Cardiac muscle cell (in vitro differentiated cells and primary cell): ENCODE results near the genes FREM3 and POU4F2.

- RAMPAGE, long total RNA, result no peak
- RRBS, result no CpG with 5 or more reads among the region's 3 CpGs
Measured at GRCh38 chr4:142568053-142568576, 278.0 kb downstream of the INPP4B start.

DNA sequence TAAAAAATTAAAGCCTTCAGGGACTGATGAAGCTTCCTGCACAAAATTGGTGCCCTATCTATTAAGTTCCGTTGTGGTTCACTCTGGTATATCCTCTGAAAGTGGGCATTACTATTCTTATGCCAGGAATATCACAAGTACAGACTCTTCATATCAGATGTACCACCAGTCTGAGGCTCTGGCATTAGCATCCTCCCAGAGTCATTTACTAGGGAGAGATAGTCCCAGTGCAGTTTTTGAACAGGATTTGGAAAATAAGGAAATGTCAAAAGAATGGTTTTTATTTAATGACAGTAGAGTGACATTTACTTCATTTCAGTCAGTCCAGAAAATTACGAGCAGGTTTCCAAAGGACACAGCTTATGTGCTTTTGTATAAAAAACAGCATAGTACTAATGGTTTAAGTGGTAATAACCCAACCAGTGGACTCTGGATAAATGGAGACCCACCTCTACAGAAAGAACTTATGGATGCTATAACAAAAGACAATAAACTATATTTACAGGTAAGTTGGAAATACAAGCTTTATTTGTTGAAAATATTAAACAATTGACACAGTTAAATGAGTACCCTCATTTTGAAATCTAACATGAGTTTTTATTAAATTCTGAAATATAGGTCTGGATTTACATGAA lies 29.8 kb downstream of the USP38 start:
- RAMPAGE, long total RNA, result no peak
- RRBS, result no CpG with 5 or more reads among the region's 2 CpGs

DNA sequence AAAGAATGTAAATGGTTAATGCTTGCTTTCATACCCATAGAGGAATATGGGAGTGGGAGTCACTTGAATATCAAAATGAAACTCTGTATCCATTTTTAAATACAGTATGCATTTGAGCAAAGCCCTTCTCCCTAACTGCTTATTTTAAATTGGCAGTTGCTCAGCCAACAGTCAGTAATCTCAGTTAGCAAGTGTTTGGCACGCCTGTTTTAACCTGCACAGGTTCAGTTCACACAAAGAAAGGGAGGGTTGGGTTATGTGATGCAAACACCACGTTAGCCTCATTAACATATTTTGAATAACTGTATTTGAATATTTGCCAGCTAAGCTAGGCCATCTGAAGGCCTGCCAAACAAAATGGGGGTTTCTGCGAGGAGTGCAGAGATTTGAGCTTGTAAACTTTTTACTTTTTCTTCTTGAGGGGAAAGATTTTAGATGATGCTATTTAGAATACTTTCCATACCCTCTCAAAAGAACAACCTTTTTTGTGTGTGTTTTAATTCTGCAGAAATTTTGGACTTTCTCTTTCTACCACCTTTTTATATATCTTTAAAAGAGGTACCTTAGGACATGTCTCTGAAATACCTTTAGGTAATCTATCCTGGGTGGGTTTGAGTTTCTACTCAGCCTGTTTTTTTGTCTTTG lies 19.9 kb downstream of the GAB1 start:
- RAMPAGE, long total RNA, result no peak
- RRBS, result no CpG with 5 or more reads among the region's 3 CpGs

DNA sequence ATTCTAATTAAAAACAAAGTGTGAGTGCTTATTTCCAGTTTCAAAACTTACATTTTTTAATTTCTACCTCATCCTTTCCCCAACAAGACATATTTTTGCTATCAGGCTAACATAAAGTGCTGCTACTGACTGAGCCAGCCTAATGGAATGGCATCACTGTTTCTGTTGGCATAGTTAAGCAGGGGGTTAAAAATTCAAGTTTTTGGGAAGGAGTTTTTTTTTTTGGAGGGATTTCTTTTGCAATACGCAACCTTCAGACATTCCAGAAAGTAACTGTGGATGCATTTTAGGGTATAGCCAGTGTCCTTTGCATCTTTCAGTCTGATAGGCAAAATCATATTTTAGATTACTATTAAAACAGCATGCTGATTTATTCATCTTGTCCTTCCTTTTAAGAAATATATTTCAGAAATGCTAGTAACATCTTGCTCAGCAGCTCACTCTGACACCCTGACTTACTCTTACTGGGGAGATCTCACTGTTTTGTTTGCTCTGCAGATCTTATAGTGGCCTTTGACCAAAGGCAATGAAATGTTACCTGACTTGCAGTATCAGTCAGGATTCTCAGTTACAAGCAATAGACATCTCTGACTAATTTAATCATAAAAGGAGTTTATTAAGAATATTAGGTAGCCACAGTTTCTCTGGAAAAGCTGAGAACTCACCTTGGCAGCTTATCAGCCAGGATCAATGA lies 24.4 kb downstream of the GAB1 start:
- RAMPAGE, long total RNA, result no peak
- RRBS, result no CpG with 5 or more reads among the region's 1 CpG

DNA sequence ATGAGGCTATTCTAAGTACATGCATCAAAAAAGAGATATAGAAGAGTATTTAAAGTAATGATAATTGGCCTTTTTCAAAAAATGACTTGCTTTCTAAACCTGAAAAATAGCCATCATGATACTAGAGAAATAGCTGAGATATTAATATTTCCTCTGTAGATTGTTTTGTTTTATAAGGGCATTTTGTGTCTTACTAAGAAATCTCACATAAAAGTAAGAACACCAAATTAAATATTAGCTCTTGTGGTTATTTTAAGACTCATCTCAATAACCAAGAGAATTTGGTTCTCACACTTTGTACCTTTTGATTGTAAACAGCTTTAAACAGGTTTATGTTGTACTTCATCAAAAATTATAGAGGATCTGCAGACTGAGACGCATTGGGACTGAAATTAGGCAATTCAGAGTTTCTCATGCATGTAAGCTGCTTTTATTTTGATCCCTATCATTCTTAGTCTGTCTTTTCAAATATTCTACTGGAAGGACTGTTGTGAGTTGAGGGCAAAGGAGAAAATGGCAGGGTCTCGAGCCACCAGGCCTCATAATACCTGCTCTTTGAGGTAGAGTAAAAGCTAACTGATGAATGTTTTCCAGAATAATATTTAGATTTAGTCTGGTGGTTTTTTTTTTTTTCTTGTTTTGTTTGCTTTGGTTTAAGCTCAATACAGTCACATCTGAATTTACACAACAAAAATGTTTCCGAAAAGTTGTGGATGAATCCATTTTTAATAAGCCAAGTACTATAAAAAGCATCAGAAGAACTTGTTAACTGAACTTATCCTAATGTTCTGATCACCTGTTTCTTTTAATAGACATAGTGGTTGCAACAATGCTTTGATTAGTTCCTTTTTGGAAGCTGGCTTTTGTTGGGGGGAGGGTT lies 40.0 kb downstream of the GAB1 start:
- RAMPAGE, long total RNA, result no peak
- RRBS, result no CpG with 5 or more reads among the region's 3 CpGs

DNA sequence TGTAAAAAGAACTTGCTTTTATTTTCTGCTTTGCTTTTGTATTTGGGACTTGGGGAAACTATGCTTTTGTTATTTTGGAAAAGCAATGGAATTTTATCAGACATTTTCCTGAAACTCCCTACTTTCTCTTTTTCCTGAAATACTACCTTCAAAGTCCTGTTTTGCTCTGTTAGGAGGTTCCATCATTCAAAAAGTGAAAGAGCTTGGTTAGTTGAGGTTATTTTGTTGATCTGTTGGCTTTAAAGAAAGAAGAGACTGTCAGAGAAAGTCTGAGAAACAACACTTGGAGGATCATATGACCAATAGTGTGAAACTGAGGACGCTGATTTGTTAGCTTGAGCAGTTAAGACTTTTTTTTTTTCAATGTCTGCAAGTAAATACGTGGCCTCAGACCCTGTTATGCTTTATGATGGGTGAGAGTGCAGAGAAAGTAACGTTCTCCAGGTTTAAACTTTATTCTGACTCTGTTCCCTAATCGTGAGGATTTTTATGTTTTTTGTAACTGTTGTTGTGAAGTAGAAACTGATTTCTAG lies 45.8 kb downstream of the GAB1 start:
- RAMPAGE, long total RNA, result no peak
- RRBS, result no CpG with 5 or more reads among the region's 4 CpGs

DNA sequence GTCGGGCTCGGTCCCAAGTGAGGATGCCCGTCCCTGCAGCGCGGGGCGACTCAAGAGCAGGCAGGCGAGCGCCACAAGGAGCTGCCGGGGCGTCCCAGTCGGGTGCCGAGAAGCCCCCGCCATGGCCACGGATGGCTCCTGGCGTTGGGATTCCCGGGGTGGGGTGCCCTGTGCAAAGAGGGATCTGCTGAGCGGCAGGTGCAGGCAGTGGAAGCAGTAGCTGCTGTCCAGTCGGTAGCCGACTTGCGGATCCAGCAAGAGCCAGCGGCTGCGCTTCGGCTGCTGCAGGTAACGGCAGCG lies at the start of gene FREM3:
Gene FREM3, minus strand, starts transcription at position 123 of the 300 bp plus-strand sequence.
- RAMPAGE, long total RNA, result no peak
- RRBS, result 2% methylated on average over 13 of the region's 25 CpGs

- RAMPAGE, long total RNA, result no peak
- RRBS, result 2% methylated on average over 19 of the region's 68 CpGs
Measured at GRCh38 chr4:145179089-145180094, 997 bp downstream of the OTUD4 start.

DNA sequence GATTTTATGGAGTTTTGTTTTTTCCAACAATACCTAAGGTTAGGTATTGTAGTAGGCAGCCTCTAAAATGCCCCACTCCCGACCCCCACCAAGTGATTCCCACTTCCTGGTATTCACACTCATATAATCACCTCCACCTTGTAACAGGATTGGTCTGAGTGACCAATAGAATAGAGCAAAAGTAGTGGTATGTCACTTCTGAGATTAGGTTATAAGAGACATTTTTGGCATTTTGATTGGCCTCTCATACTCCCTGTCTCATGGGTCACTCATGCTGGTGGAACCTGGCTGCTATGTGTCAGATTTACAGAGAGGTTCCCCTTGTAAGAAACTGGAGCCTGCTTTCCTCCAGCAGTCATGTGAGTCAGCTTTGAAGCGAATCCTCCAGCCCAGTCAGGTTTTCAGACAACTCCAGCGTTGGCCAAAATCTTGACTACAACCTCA lies 2.6 kb upstream of the OTUD4 start:
- RAMPAGE, long total RNA, result no peak
- RRBS, result no CpG with 5 or more reads among the region's 3 CpGs

DNA sequence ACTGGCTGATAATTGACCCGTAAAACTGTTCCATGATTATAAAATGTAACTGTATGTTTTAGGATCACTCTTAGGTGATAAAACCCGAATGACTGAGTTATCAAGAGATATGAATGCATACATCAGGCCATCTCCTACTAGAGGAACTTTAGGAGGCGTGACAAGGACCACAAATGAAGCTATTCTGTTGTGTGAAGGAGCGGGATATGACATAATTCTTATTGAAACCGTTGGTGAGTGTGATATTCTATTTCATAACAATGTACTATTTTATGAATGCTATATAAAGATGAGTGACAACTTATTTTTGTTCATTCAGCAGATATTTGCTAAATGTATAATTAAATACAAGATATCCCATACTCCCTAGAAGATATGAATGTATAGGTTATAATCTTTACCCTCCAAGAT lies 26.7 kb downstream of the MMAA start:
- RAMPAGE, long total RNA, result no peak
- RRBS, result no CpG with 5 or more reads among the region's 5 CpGs

DNA sequence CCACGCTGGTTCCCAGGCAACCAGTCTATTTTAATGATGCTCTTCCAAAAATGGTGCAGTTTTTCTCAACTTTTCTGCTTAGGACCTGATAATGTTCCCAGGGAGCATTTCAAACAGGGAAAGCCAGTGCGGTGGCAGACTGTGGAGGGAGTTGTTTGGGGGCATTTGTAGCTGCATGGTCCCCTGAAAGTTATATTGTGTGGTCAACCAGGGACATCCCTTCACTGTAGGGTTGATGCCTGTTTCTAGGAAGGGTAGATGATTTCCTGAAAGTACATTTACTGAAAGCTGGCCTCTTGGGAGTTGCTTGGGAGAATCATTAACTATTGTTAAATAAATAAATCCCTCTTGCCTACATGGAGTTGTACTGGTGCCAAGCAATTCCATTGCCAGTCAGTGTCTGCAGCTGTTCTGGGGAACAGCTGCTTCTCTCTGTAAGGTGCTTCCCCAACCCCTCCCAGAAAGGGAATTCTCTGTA lies 51.0 kb downstream of the C4orf51 start:
- RAMPAGE, long total RNA, result no peak
- RRBS, result no CpG with 5 or more reads among the region's 2 CpGs

GRCh38 chr4:145782553-145783100 lies 102.7 kb downstream of the C4orf51 start:
- RAMPAGE, long total RNA, result no peak
- RRBS, result no CpG with 5 or more reads among the region's 4 CpGs

DNA sequence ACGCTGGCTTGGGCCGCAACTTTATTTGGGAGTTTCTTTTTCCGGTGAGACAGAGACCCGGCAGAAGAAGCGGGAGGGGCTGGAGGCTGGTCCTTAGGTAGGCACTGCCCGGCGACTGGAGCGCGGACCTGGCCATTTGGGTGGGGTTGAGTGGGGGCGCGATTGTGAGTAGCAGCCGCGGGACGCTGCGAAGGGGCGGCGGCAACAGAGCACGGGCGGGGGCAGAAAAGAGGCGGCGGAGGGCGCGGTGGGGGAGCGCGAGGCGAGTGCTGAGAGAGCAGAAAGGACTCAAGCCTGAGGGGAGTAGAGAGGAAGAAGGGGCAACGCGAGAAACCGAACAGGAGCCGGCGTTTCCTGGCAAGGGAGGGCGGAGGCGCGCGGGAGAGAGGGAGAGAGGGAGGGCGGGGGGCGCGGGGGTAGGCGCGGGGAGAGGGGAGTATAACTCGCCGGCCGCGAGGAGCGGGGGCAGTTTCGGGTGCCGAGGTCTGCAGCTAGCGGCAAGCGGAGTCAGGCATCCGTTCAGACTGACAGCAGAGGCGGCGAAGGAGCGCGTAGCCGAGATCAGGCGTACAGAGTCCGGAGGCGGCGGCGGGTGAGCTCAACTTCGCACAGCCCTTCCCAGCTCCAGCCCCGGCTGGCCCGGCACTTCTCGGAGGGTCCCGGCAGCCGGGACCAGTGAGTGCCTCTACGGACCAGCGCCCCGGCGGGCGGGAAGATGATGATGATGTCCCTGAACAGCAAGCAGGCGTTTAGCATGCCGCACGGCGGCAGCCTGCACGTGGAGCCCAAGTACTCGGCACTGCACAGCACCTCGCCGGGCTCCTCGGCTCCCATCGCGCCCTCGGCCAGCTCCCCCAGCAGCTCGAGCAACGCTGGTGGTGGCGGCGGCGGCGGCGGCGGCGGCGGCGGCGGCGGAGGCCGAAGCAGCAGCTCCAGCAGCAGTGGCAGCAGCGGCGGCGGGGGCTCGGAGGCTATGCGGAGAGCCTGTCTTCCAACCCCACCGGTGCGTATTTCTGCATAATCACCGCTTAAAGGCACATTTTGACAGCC lies at the start of gene POU4F2:
Gene POU4F2, plus strand, starts transcription at position 468 of the 1,050 bp plus-strand sequence.
- RAMPAGE, long total RNA, result no peak
- RRBS, result 4% methylated on average over 28 of the region's 105 CpGs

DNA sequence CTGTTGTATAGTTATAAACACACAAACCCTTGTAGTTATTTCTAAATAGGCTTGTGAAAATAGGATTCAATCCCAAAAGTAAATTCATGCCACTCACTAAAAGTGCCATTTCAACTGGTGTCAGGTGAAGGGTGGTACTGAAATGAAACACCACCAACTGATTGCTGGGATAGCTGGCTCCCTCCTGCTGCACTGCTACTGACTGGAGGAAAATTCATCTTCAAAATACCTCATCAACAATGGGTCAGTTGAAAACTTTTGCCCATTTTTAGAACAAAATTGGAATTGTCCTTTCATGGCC lies 71.9 kb upstream of the EDNRA start:
- RAMPAGE, long total RNA, result no peak

GRCh38 chr4:147479951-147480279 lies 982 bp upstream of the EDNRA start:
- RAMPAGE, long total RNA, result no peak
- RRBS, result no CpG with 5 or more reads among the region's 6 CpGs

GRCh38 chr4:147481227-147482207 lies 620 bp downstream of the EDNRA start:
- RAMPAGE, long total RNA, result no peak
- RRBS, result no CpG with 5 or more reads among the region's 57 CpGs

GRCh38 chr4:147528726-147529314 lies 47.9 kb downstream of the EDNRA start:
- RAMPAGE, long total RNA, result no peak
- RRBS, result no CpG with 5 or more reads among the region's 7 CpGs

GRCh38 chr4:147539577-147539972 lies 58.7 kb downstream of the EDNRA start:
- RAMPAGE, long total RNA, result no peak
- RRBS, result no CpG with 5 or more reads among the region's 7 CpGs

DNA sequence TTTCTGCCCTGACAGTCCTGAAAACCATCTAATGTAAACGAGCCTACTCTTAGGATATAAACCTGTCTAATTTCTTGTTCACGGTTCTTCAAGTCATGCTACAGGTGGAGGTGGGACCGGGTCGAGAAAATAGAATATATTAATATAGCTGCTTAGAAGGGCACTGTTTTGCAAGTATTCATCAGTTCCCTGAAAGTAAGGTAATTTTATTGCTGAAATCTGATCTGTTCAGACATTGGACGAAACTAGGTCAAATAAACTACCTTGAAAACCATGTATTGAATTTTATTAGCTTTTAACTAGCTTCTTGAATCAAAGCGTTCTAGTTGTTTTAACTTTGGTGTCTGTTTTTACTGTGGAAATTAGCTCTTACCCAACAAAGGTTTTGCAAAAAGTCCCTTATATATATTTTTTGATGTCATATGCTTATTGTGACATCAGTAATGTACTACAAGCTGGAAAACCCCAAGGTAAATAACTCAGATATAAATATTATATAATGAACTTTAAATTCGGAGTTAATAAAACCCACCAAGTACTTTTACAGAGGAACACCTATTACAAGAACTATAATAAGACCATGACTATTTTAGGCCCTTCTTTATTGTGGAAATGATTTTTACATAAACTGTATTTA lies 1.1 kb downstream of the TMEM184C start:
- RAMPAGE, long total RNA, result no peak
- RRBS, result no CpG with 5 or more reads among the region's 7 CpGs

DNA sequence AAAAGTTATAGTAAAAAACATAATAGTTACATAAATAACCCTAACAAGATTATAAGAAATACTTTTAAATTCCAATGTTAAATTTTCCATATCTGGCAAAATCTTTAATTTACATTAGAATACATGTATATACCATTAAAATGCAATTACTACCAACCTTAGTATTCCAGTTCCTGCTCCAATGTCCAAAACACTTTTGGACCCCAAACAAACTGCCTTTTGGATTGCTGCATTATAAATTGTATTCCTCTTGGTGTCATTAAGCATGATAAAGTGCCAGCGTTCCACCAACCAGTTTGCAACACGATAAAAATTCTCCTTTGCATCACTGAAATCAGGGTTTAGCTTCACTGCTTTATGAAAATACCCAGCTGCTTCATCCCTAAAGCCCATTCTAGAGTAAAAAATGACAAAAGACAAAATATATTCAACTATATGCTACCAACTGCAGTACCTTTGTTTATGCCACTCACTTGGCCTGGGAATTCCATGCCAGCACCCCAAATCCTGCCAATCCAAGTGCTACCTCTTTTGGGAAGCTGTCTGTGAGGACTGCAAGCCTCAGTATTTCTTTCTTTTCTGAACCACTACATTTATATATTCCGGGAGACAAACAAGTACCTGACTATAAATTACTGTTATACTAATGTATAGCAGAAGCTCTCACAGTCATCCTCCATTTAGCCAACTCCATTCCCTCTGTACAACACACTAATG lies 10.3 kb downstream of the PRMT9 start:
- RAMPAGE, long total RNA, result no peak
- RRBS, result no CpG with 5 or more reads among the region's 3 CpGs